Camera-type eye (tissue), 1 donor: ENCODE results near the gene CANT1.

DNA sequence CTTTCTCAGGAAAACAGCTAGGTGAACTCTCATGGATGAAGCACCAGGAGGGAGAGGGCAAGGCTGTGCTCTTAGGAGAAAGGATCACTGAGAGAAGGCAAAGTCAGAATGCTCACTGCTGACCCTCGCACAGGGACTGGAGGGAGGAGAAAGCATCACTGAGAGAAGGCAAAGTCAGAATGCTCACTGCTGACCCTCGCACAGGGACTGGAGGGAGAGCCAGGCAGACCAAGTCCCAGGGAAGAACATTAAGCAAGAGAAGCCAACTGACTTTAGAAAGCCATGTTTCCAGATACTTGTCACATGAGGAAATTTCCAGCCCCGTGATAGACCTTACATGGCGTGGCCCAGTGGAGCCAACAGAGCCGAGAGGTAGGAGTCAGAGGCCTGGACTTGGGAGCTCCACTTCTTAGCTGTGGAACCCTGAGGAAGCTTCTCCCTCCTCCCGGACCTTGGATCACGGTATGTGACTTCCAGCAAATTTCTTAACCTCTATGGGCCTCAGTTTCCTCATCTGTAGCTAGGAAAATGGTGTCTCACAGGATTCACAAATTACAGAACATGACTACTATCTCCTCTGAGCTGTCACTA is 102.2 kb upstream of the DNAH17 start:
- RAMPAGE, long total RNA, result no peak

DNA sequence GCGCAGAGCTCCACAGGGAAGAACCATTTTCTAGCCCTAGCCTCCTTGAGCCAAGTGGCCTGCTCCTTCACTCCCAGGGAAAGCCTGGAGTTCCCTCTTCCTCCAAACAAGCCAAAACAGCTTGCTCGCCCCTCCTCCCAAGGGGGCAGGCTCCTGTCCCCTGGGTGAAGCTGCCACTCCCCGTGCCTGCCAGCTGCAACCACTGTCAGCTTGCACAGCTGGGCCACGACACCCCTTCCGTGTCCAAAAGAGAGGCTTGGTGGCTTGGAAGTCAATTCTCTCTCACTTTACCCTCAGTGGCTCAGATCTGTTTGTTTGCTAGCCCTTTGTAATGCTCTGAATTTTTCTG is 59.7 kb downstream of the CYTH1 start:
- RAMPAGE, long total RNA, result no peak

DNA sequence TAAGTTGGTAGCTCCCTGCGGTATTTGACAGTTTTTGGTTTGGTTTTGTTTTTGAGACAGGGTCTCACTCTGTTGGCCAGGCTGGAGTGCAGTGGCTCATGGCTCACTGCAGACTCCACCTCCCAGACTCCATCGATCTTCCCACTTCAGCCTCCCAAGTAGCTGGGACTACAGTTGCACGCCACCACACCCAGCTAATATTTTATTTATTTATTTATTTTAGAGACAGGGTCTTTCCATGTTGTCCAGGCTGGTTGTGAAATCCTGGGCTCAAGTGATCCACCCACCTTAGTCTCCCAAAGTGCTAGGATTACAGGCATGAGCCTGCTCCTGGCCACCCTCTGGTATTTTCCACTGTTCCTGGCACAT is 3.4 kb upstream of the CYTH1 start:
- RAMPAGE, long total RNA, result no peak

GRCh38 chr17:78798337-78799201 is 16.5 kb upstream of the CYTH1 start:
- RAMPAGE, long total RNA, result no peak

GRCh38 chr17:78812667-78813712 is 27.6 kb downstream of the USP36 start:
- RAMPAGE, long total RNA, result no peak

DNA sequence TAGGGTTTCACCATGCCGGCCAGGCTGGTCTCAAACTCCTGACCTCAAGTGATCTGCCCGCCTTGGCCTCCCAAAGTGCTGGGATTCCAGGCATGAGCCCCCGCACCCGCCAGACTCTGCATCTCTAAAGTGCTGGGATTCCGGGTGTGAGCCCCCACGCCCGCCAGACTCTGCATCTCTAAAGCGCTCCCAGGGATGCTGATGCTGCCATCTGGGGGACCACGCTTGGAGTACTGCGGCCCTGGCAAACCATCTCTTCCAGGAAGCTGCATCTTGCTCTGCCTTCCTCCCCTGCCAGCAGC is 4.1 kb downstream of the CEP295NL start:
- RAMPAGE, long total RNA, result no peak

GRCh38 chr17:78933192-78933806 is 8.1 kb upstream of the TIMP2 start:
- RAMPAGE, long total RNA, result no peak

DNA sequence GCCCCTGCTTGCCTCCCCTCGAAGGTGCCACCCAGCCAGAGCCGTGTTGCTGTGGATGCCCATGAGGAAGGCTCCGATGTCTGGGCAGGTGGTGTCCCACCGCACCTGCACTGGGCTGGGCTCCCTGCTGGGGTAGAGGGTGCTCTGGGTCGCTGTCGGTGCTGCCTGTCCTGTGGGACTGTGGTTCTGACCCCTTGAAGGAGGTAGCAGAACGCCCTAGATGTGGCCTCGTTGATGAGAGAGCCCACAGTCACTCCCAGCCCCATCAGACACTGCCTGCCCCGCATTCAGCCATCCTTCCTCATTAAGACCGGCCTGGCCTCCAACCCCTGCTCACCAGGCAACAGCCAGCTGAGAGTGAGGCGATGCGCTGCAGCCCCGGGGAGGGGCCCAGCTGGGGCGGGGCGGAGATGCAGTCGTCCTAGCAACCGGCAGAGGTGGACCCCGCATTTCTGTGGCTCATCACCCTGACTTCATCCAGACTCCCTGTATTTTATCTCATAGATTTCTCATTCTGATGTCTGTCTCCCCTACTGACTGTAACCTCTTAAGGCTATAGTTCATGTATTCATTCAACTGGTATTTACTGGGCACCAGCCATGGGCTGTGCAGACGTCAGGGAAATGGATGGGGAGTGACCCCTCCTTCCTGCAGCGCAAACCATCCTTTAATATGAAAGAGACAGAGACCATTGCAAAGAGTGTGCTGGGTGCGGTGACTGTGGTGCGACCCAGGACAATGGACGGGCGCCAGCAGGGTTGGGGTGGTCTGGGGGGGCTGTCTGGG is 10.2 kb upstream of the TIMP2 start:
- RAMPAGE, long total RNA, result no peak

GRCh38 chr17:78947283-78948049 is 22.3 kb upstream of the TIMP2 start:
- RAMPAGE, long total RNA, result no peak

GRCh38 chr17:79005335-79005946 is 4.1 kb downstream of the CANT1 start:
- RAMPAGE, long total RNA, result no peak

DNA sequence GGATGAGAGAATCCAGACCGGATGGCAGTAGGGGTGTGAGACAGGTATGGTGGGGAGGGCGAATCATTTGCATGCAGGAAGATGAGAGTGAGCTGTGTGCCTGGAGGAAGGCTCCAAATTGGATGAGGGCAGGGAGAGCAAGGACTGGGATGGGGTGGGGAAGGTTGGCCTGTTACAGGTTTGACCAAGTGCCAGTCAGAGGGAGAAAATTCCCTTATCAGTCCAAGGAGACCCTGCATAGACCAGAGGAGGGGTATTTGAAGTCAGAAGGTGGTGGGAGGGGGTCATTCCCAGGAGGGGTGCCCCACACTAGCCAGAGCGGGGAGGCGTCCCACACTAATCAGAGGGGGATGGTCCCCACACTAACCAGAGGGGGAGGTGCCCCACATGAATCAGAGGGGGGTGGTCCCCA is 785 bp downstream of the CANT1 start:
- RAMPAGE, long total RNA, result no peak

- RAMPAGE, long total RNA, result no peak
These were observed at the start of gene CANT1 for GRCh38 chr17:79009237-79010159. Gene CANT1, minus strand, starts transcription at chr17:79009764.

DNA sequence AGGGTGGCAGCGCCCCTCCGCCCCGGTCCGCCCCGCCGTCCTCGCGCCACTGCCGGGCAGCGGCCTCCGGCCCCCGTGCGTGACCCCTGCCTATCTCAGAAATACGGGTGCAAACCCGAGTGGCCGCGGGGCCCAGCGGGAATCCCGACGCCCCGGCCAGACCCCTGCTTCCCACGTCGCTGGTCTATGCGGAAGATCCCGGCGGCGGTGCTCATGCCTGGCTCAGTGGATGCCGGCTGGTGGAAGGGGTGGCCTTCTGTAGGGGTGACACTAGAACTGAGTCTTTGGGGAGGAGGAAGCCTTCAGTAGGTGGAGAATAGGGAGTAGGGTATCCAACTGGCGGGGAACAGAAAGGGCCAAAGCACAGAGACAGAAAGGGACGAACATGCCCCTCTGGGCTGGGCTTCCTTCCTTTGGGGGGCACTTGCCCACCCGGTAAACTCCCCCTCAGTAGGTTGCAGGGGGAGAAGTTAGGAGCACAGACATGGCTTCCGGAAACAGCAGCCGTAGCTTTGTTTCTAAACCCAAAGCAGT is 673 bp downstream of the ENGASE start:
- RAMPAGE, long total RNA, result no peak

GRCh38 chr17:79305753-79306256 is 231.2 kb downstream of the ENGASE start:
- RAMPAGE, long total RNA, result no peak

DNA sequence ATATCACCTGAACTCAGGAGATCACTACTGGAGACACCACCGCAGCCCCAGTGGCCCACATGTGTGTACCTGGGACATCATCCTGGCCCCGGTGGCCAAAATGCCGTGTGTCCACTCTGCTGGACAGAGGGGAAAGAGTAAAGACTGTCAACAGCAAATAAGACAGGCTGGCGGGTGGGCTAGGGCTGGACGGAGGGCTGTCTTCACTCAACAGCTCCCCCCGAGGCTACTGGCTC is 140.7 kb downstream of the RBFOX3 start:
- RAMPAGE, long total RNA, result no peak

GRCh38 chr17:79797251-79798069 is 583 bp upstream of the CBX8 start:
- RAMPAGE, long total RNA, result no peak

- RAMPAGE, long total RNA, result no peak
These were observed 4.6 kb downstream of the CBX4 start for GRCh38 chr17:79834371-79835226.

DNA sequence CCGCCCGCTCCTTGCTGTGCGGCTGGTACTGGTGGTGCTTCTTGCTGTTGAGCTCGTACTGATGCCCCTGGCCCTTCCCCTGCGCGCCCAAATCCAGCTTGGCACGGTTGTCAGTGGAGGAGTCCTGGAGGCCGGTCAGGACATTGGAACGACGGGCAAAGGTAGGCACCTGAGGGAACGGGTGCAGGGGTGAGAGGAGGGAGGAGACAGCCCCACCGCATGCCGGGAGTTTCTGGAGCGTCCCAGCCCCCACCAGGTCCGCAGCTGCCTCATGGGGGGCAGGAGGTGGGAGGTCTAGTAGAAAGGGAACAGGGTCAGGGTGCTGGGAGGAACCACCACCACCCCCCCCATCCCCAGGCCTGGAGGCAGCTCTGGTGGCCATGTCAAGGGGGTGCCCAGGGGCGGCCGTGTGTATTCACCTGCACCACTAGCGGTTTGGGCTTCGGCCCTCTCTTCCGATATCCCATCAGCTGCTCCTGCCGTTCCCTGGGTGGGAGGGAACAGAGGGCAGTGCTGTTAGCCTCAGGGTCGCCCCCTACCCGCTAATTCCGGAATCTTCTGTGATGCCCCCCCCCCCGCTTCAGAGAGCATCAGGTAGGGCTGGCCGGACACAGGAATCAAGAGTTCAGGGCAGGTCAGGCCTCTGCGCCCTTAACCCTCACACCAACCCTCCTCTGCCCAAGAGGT is 3.9 kb downstream of the CBX4 start:
- RAMPAGE, long total RNA, result no peak

DNA sequence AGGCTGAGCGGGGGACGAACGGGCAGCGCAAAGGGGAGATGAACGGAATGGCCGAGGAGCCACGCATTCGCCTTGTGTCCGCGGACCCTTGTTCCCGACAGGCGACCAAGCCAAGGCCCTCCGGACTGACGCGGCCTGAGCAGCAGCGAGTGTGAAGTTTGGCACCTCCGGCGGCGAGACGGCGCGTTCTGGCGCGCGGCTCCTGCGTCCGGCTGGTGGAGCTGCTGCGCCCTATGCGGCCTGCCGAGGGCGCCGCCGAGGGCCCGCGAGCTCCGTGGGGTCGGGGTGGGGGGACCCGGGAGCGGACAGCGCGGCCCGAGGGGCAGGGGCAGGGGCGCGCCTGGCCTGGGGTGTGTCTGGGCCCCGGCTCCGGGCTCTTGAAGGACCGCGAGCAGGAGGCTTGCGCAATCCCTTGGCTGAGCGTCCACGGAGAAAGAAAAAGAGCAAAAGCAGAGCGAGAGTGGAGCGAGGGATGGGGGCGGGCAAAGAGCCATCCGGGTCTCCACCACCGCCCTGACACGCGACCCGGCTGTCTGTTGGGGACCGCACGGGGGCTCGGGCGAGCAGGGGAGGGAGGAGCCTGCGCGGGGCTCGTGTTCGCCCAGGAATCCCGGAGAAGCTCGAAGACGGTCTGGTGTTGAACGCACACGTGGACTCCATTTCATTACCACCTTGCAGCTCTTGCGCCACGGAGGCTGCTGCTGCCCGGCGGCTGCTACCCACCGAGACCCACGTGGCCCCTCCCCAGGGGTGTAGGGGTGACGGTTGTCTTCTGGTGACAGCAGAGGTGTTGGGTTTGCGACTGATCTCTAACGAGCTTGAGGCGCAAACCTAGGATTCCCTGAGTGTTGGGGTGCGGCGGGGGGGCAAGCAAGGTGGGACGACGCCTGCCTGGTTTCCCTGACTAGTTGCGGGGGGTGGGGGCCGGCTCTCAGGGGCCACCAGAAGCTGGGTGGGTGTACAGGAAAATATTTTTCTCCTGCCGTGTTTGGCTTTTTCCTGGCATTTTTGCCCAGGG is 1.5 kb upstream of the CBX4 start:
- RAMPAGE, long total RNA, result no peak

DNA sequence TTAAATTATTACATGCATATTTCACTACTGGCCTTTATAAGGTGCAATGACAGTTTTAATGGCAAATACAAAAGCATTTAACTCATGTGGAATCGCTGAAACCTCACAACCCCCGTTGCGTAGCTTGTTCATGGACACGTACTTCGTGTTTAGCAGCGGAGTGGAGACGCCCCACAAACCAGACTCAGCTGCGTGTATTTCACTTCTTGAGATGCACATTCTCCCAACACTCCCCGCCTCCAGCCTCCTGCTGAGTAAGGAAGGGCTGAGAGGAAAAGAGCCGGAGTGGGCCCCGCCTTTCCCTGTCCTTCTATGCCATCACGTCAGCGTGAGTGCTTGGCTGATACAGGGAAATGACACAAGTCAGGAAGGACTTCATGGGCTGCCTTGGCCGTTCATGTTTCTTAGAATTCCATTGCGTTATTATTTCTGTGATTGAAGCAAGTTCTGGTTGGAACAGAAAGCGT is 68.6 kb upstream of the CBX4 start:
- RAMPAGE, long total RNA, result no peak